Fibroblast of the aortic adventitia (primary cell): ENCODE results near the gene MDFI.

DNA sequence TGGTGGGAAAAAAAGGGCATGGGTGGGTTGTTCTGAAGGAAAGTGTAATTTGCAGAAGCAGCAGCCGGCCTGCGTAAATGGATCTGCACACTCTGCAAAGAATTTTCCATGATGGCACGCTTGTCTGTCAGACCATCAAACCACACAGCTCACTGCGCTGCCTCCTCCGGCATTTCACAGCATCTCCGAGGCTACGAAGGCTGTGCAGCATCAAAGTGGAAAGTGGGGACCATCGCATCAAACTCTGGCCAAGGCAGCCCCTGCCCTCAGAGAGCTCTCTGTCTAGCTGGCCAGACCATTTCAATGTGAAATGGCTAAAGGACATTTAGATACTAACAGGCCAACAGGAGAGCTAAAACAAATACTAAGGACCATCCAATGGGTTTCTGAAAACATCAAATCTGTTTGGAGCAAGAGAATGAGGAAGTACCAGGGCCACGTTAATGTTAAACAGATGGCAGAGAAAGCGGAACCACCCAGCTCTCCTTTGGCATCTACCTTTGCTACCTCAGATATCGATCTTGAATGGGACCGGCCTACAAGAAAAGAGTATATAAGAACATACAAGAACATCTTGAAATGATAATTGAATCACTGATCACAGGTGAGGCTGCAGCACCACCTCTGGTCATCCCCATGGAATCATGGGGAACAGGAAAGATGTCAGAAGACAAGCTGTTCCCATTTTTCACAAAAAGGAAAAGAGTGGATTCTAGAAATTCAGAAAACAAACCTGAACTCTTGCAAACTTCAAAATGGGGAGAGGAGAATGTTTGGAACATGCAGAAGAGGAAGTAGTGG is 31.8 kb downstream of the KCNK5 start:
- CAGE, long polyA plus RNA: no peak

DNA sequence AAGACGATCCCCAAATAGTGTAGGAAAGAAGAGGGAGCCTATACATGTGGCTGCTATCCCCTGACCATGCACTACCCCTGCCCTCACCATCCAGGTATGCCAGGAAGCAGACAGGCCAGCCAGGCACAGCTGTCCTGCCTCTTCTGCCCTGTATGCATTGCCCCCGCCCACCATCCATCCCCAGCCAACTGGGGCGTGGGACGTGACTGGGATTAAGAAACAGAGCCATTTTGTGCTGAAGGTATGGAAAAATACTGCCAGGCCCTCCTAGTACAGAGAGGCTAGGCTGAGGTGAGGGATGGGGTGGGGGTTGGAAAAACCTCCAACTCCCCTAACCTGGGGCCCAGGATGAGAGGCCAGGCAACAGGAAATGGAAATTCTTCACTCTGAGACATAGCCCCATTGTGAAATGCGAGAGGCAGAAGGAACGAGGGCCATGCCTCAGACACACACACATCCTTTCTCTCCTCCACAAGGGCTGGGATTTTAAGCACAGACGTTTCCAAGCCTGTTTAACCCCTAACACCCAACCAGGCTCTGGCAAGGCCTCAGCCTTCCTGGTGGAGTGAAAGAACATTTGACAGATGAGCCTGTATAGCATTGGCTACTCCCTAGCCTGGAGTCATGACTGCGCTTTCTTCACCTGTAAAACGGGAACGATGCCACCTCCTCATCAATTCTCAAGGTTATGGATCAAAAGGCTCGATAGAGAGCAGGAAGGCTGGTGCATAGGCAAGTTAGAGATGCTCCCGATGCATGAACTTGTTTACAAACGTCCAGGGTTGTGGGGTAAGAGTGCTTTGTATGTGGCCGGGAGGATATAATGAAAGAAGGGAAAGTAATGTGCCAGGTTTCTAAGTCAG is 19.8 kb downstream of the KCNK5 start:
- CAGE, long polyA plus RNA: no peak

- CAGE, long polyA plus RNA: no peak
Measured at GRCh38 chr6:39819740-39820303, 27.6 kb downstream of the DAAM2 start.

DNA sequence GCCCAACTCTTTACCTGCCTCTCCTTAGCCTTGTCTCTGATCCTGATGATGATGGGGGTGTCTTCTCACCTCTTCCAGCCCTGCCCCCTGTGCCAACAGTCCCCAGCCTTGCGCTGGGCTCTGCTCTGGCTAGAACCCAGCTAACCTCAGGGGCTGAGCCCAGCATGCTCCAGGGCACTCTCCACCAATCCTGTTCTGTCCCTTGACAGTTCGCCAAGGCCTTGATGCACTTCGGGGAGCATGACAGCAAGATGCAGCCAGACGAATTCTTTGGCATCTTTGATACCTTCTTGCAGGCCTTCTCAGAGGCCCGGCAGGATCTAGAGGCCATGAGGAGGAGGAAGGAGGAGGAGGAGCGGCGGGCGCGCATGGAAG is 33.2 kb downstream of the MOCS1 start:
- CAGE, long polyA plus RNA: no peak

- CAGE, long polyA plus RNA: no peak
Measured at GRCh38 chr6:39938223-39938693, 4.0 kb upstream of the MOCS1 start.

DNA sequence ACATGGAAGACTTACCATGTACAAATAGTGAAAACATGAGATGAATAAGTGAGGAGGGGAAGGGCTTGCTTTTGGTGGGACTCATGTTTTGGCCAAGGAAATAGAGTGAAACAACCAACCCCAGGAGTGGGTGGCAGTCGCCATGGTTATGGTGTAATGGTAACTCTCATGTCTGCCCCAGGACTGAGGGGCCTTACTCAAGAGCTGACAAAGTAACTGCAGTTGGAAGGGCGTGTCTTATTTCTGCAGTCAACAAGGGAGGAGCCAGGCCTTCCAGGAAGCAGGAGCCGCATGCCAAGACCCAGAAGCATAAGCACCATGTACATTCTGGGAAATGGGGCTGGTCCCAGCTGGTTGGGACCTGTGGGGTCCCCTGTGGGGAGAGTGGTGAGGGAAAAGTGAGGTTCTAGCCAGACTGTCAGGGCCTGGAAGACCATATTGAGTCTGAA is 108.4 kb downstream of the UNC5CL start:
- CAGE, long polyA plus RNA: no peak

DNA sequence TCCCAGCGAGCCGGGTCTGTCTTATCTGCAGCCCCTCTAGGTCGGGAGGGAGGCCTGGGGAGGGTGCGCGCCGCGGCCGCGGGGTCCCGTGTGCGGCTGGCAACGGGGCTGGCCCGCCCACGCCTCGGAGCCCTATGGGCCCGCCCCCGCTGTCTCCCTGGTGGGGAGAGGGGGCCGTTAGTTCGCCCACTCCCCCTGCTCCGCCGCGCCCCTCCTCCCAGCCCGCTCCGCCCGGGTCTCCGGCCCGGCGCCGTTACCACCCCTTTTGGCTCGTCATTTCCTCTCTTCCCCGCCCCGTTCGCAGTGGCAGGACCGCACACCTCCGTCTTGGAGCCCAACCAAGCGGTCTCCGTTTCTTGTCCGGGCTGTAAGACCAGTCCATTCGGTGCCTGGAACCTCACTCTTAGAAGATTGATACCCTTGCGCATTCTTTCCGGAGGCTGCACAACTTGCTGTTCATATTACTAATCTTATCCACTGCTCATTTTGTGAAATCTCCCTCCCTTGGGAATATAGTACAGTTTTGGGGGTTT is 870 bp downstream of the NFYA start:
- CAGE, long polyA plus RNA: no peak

DNA sequence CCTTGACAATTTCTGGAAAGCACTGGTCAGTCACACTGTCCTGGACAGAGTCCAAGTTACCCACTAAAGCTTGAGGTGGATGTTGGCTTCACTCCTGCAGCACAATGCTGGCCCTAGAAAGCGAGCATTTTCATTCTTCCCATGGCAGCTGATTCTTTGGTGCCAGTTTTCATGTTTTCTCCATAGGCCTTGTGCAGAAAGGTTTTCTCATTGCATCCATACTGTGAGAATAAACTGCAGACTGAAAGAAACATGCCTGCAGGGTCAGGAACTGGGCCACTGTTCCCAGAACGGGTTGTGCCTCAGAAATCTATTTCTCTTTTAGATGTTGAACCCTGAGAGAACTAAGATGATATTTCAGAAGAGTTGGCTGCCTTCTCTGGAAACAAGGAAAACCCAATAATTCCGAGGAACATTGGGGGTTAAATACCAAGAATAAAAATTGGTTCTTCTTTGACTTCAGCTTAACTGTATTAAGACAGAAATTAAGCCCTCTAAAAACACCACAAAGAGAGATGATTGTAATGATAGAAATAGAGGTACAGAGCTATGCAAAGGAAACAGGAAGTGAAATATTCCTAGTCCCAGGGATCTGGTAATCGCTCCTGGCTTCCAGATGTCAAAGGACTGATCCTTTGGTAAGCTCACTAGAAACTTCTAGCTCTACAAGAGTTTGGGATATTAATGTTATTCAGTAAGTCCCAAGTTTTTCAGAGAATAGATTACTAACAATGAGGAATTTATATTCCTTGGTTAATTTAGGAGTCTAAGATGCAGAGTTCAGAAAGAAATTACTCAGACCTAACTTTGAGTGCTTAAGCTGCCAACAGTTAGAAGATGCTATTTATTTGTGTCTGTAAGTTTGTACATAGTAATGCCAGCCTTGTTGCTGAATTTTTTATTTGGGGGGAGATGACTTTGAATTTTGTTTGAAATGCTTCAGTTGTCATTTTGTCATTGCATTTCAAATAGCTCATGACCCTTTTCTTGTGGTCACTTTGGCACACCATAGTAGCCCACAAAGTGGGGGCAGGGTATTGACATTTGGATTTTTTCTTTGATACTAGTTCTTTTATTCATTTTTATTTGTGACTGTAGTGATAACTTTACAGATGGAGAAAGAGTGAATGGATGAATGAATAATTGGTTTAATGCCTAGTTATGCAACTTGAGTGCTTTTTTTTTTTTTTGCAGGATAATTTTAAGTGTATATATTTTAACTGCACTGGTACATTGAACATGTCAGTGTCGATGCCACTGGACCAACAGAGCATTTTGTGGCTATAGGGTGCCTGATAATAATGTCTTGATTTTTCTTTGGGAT is 26.2 kb downstream of the NFYA start:
- CAGE, long polyA plus RNA: no peak

- CAGE, long polyA plus RNA: no peak
Measured at GRCh38 chr6:41135793-41136659, 18.1 kb downstream of the TREML1 start.

- CAGE, long polyA plus RNA: no peak
Measured at GRCh38 chr6:41371953-41372814, 36.8 kb downstream of the NCR2 start.

- CAGE, long polyA plus RNA: no peak
Measured at GRCh38 chr6:41427326-41427781, 91.9 kb downstream of the NCR2 start.

GRCh38 chr6:41439919-41440558 is 104.6 kb downstream of the NCR2 start:
- CAGE, long polyA plus RNA: no peak

DNA sequence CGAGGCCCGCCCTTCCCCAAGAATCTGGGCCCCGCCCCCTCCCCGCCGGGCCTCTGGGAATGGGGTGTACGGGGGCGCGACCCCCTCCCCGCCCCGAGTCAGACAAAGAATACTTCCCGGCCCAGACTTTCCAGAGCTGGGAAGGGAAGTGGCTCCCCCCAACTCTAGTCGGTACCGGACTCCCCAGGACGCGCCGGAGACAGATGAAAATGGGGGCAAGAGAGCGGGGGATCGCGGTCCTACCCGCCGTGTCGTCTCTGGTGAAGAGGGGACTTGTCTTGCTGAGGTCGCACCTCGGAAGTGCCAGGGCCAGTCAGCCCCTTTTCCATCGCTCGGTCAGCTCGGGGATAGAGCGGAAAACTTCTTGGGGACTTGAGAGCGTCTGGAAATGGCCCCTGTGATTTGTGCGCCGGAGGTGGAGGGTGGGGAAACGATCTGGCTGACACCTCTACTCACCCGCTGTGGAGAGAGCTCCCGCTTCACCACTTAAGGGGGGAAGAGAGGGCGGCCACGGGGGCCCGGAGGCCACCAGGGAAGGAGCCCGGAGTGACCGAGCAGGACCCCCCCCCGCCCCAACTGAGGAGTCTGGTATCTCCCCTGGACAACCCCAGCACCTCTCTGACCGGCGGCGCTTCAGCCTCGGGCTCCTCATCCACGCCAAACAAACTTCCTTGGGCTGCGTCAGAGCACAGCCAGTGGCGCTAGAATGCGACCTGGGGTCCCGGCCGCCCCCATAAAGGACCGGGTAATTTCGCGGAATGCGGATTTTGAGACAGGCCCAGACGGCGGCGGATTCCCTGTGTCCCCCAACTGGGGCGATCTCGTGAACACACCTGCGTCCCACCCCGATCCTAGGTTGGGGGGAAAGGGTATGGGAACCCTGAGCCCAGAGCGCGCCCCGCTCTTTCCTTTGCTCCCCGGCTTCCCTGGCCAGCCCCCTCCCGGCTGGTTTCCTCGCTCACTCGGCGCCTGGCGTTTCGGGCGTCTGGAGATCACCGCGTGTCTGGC is 1.3 kb downstream of the FOXP4 start:
- CAGE, long polyA plus RNA: no peak

DNA sequence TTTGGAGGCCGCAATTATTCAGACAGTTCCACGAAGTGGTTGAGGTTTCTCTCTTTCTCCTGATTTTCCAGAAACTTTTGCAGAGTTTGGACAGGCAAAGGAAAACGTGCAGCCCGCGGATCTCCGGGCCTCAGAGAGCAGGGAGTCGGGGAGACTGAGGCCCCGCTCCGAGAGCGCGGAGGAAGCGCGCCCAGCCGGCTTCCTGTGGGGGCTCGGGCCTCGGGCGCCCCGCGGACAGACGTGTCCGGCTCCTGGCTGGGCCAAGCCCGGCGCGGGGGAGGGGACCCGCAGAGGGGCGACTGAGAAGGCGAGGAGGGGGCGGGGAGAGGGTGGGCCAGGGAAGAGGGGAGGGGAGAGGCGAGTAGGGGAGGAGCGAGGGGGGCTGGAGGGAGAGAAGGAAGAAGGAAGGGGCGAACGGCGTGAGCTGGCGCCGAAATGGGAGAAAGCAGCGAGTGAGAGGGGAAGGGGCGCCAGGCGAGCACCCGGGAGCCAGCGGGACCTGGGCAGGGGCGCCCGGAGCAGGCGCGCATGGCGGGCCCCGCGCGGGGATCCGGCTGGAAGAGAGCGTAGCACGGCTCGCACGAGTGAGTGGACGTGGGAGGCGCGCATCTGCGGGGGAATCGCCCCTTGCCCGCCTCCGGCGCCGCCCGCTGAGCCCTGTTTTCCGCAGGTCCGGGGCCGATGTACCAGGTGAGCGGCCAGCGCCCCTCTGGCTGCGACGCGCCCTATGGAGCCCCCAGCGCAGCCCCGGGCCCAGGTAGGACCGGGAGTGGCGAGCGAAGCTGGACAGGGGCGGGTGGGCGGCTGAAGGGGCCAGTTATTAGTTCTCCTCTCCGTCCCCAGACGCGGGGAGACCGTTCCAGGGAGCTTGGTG is at the start of gene MDFI:
Gene MDFI (plus strand): TSS at position 400 of the 874 bp plus-strand sequence.
- CAGE, long polyA plus RNA: no peak

- CAGE, long polyA plus RNA: no peak
Measured at GRCh38 chr6:41723244-41724327, 11.8 kb downstream of the TFEB start.

DNA sequence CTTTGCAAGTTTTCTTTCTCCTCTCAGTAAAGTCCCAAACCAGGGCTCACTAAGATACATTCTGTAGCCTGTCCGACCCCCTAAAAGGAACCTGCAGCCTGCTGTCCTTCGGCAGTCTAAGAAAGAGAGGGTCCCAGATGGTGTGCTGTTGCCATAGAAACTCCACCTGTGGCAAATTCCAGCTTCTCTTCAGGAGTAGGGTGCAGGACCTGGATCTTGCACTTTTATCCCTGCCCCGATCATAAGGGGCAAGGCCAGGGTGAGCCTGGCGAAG is 331 bp upstream of the TFEB start:
- CAGE, long polyA plus RNA: no peak

- CAGE, long polyA plus RNA: no peak
Measured at GRCh38 chr6:41784408-41785422, 2.8 kb upstream of the TOMM6 start.

GRCh38 chr6:41930215-41931449 is 9.3 kb downstream of the BYSL start:
- CAGE, long polyA plus RNA: no peak

DNA sequence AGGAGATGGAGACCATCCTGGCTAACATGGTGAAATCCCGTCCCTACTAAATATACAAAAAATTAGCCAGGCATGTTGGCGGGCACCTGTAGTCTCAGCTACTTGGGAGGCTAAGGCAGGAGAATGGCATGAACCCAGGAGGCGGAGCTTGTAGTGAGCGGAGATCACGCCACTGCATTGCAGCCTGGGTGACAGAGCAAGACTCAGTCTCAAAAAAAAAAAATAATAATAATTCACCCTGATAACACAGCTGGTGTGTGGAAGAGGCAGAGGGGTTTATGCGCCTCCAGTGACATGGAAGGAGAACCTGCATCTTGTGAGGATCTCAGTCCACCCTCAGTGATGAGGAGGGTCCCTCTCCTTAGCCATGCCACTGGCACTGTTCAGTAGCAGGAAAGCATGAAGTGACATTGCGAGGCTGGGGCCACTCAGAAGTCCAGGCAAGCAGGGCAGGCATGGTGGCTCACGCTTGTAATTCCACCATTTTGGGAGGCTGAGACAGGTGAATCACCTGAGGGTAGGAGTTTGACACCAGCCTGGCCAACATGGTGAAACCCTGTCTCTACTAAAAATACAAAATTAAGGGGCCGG is 26.0 kb upstream of the TAF8 start:
- CAGE, long polyA plus RNA: no peak

- CAGE, long polyA plus RNA: no peak
Measured at GRCh38 chr6:42044166-42044557, 6.2 kb upstream of the TAF8 start.